Esophagus squamous epithelium (tissue), 4 donors: ENCODE measurements around a stretch of chr6.

- PRO-cap = no peak
- RAMPAGE, long total RNA, 4 experiments = no peak in any of the 4 experiments
These were observed 50.2 kb upstream of the SMOC2 start for GRCh38 chr6:168390584-168391474.

GRCh38 chr6:168524649-168525283 lies 83.8 kb downstream of the SMOC2 start:
- PRO-cap = no peak
- RAMPAGE, long total RNA, 4 experiments = no peak in any of the 4 experiments

GRCh38 chr6:168537396-168537717 lies 96.4 kb downstream of the SMOC2 start:
- PRO-cap = bidirectional peak, plus-strand start at chr6:168537565, minus-strand start at chr6:168537182
- RAMPAGE, long total RNA, 4 experiments = start-site peak on the plus strand in 1 of 4 experiments, at chr6:168537440-168537705 at its widest, 9 reads per replicate

- PRO-cap = bidirectional peak, plus-strand start at chr6:168542542, minus-strand start at chr6:168542411
- RAMPAGE, long total RNA, 4 experiments = no peak in any of the 4 experiments
These were observed 101.3 kb downstream of the SMOC2 start for GRCh38 chr6:168542075-168542838.

DNA sequence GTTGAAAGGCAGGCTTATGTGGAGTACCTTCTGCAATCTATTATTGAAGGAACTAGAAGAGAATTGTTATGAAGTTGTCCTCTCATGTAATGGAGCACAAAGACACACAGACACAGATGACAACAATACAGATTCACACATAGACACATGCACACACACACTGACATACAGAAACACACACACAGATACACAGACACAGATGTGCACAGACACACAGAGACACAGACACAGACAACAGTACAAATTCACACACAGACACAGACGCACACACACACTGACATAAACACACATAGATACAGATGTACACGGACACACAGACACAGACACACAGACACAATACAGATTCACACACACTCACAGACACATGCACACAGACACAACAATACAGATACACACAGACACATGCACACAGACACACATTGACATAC lies 183.4 kb downstream of the SMOC2 start:
- PRO-cap = no peak
- RAMPAGE, long total RNA, 4 experiments = no peak in any of the 4 experiments

DNA sequence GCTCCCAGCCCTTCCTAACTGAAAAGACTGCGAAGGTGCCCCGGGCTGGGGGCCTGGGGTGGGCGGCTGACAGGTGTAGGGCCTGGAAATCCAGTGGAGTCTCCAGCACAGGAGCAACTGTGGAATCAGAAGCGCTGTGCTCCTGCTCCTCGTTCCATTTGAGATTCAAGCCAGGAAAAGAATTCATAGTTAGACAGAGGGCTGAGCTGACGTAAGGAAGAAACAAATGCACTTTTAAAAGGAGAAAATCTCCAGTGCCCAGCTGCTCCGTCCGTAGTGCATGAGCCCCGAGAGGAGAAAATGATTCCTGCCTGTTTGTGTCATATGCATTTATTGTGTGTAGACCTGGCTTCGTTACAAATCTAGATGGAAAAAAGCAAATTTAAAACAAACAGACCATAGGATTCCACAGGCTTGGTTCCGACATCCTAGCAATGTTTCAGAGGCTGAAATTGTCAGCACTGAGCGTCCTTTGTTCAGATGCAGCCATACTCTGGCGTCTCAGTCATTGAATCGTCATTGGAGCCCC lies 197.7 kb downstream of the SMOC2 start:
- PRO-cap = unidirectional peak, minus-strand start at position 158 of the sequence
- RAMPAGE, long total RNA, 4 experiments = no peak in any of the 4 experiments

DNA sequence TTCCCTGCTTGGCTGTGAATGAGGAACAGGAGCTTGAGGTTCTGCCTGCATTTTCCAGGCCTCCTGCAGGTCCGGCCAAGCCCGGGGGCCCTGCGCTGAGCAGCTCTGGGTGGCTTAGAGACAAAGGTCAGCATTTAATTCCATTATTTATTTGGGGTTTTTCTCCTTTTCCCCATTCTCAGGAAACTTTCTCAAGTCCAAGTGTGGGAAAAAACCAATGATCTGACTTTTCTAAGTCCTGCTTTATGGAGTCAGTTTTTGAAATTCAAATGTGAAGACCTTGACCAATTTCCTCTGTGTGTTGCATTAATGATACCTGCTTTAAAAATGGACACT lies 343.7 kb downstream of the SMOC2 start:
- PRO-cap = no peak
- RAMPAGE, long total RNA, 4 experiments = no peak in any of the 4 experiments

DNA sequence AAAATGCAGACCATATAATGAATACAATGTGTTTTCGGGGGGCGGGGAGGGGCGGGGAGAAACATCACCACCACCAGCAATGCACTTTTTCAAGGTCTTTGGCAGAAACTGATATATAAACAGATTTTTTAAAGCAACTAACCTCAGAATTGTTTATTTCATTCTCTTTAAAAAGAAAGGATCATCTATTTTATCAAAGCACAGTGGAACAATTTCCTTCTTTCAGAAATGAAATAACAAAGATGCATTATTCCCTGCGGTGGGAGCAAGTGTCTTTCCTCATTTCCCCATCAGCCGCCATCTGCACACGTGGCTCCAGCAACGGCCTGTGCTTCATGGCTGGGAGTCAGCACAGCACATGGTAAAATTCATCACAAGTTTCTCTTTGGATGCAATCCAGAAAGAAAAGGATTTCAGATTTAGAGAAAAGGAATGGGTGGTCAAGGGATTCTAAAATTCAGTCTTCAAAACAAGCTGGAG lies 107.8 kb downstream of the THBS2 start:
- PRO-cap = no peak
- RAMPAGE, long total RNA, 4 experiments = no peak in any of the 4 experiments

GRCh38 chr6:169162692-169163380 lies 90.8 kb downstream of the THBS2 start:
- PRO-cap = no peak
- RAMPAGE, long total RNA, 4 experiments = no peak in any of the 4 experiments

DNA sequence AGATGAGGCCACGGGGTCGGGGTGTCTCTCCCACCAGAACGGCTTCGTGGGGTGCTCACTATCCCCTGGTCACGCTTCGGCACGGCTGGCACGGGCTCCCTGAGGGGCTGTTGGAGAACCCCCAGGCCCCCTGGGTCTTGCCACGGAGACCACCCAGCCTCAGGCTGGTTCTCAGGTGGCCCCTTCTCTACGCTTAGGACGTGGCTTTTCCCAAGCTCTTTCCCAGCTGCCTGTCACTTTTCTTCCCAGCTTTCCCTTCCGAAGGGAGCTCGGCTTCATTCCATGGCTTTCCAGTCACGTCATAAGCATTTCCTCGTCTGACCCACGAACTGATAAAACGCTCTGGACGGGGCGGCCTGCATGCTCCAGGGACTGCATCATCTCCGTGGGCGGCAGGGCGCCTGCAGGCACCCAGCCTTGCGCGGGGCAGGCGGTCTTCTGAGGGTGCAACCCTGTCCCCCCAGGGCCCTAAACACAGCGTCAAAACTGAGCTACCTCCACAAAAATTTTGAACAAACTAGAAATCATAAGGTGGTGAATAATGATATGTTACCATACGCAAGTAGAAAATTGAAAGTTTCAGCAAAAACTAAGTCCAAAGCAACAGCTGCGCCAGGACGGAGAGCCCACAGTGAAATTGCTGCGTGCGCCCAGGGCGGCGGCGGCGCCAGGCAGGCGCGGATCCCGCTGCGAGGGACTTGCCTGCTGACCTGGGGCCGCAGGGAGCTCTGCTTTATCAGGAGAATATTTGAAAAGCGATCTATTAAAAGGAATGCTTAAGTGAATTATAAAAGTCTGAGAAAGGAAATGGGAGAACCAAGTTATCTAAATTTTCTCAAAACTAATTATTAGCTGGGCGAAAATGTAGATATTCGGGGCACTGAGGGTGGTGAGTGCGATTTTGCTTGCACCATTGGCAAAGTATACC lies 85.6 kb downstream of the THBS2 start:
- PRO-cap = no peak
- RAMPAGE, long total RNA, 4 experiments = no peak in any of the 4 experiments

DNA sequence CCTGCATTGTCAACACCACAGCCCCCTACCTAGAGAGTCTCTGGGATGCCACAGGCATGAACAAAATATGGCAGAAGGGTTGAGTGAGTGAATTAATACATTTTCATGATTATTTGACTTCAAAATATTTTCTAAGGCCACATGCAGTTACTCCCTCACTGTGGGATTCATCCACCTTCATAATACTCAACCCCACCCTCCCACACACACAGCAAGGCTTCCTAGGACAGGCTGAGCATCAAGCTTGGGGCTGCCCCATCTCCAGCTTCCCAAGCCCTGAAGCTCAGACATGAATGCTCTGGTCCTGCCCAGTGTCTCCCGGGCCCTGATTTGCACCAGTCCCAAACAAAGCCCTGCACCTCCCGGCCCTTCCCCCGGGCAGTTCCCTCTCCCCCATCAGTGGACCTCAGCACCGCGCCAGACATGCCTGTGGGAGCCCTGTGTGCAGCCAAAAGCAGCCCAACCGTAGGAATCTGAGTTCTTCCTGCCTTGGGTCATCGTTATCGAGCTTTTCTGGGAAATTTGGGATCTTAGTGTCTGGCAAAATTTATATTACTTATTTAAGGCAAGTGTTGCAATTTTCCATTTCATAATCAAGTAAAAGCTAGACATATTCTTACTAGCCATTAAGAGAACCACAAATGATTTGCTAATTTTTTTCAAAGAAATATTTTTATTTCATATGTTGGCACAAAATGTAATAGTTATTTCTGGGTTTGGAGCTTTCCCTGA lies 63.5 kb downstream of the THBS2 start:
- PRO-cap = unidirectional peak, minus-strand start at position 332 of the sequence
- RAMPAGE, long total RNA, 4 experiments = no peak in any of the 4 experiments

- PRO-cap = bidirectional peak, plus-strand start at chr6:169250943, minus-strand start at chr6:169250814
- RAMPAGE, long total RNA, 4 experiments = no peak in any of the 4 experiments
These were observed 3.0 kb downstream of the THBS2 start for GRCh38 chr6:169250507-169251265.

GRCh38 chr6:169653684-169654135 lies 48.1 kb downstream of the WDR27 start:
- PRO-cap = no peak
- RAMPAGE, long total RNA, 4 experiments = no peak in any of the 4 experiments

DNA sequence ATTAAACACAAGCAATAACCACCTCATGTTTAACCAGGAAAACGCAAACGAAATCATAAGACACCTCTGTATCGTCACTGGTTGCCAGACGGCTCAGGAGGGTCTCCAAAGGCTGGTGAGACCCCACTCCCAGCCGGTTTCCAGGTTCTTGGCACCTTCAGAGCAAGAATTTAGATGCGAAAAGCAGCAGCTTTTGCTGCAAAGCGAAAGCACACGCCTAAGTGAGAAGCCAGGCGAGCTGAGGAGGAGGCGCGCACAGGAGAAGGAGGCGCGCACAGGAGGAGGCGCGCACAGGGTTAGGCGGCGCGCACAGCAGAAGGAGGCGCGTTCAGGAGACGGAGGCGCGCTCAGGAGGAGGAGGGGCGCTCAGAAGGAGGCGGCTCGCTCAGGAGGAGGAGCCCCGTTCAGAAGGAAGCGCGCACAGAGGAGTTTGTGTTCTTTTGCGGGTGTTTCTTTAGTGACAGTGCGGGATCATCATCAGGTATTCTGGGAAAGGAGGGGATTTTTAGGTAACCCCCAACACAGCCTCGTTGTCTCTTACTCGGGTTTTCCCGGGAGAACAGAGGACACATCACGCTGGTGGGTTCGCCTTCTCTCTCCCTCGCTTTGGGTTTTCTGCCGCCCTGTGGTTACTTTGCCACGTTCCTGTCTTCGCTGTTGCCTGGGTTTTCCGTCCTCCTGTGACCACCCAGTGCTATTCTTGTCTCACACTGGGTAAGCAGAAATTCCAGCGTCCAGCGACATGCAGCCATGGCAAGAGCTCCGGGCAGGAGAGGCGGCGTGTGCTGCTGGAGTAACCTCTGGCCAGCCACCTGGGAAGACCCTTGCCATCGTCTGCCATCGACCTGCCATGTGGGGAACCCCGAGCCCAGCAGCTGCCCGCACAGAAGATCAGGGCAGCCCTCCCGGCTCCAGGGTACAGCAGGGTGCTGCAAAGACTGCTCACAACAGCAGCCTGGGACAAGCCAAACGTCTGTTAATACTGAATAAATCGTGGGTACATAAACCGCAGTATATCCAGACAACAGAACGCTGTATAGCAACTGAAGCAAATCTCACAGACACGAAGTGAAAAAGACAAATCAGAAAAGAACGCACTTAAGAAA lies 47.0 kb downstream of the WDR27 start:
- PRO-cap = bidirectional peak, plus-strand start at position 375 of the sequence, minus-strand start at position 205 of the sequence
- RAMPAGE, long total RNA, 4 experiments = no peak in any of the 4 experiments

- PRO-cap = unidirectional peak, minus-strand start at chr6:169709431
- RAMPAGE, long total RNA, 4 experiments = no peak in any of the 4 experiments
These were observed 7.2 kb downstream of the C6orf120 start for GRCh38 chr6:169708797-169709833.

DNA sequence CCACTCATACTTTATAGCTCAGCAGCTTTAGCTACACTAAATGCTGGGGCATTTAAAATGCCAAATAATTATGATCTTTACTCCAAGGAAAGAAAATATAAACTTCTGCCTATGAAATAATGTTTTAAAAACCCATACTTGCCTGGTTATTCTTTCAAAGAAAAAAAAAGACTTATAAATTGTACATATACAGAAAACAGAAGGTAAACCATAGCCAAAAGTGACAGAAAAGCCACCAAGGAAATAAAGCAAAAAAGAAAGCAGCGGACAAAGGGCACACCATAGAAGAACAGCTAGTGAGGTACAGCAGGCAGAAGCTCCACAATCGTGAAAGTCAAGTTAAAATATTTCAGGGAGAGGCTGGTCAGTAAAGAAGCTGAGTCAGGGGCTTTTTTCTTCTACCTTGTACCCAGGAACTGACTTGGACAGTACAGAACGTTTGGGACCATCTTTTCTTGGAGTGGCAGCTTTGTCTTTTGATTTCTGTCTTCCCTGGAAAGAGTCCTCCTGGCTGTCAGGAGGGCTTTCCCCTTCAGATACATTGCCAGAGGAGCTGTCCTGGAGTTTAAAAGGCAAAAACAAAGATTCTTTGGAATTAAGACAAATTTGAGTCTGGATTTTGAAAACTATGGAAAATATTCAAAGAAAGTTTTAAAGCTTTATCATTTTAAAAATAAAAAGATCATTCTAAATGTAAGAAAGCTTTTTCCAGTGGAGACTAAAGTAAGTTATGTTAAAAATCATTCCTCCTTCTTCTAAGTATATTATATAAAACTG lies 8.1 kb downstream of the C6orf120 start:
- PRO-cap = no peak
- RAMPAGE, long total RNA, 4 experiments = no peak in any of the 4 experiments

- PRO-cap = unidirectional peak, minus-strand start at chr6:169752441
- RAMPAGE, long total RNA, 4 experiments = start-site peak on the plus strand in 1 of 4 experiments, at chr6:169752083-169752832 at its widest, 7 reads per replicate
These were observed 927 bp downstream of the ERMARD start for GRCh38 chr6:169752300-169752798.

- PRO-cap = no peak
- RAMPAGE, long total RNA, 4 experiments = no peak in any of the 4 experiments
These were observed 15.8 kb downstream of the ERMARD start for GRCh38 chr6:169766919-169767967.

GRCh38 chr6:169799428-169799783 lies 48.0 kb downstream of the ERMARD start:
- PRO-cap = no peak
- RAMPAGE, long total RNA, 4 experiments = no peak in any of the 4 experiments

DNA sequence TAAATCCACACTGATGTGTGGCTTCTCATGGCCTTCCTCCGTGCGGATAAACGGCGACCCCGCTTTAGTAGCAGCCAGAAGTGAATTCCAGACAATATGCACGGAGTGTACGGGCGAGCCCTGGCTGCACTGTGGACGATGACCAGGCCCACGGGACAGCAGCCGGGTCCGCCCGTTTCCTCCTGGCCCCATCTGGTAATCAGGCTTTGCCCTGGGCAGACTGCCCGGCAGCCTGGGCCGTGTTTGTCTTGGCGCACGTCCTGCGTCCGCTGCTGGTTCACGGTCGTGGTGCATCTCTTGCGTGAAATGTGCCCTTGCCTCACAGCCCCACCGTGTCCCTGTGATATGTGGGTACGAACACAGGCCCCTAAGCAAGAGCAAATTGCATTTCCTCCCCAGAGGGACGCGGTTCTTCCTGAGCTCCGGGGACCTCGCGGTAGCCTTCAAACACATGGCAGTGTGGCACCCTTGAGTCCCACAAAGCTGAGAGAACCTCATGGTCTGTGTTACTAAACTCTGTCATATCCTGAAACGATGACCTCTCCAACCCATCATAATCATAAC lies 183.0 kb downstream of the ERMARD start:
- PRO-cap = no peak
- RAMPAGE, long total RNA, 4 experiments = no peak in any of the 4 experiments